SJSA1 (cell line): Measurements from ENCODE around the genes MMP27 and CUL5.

GRCh38 chr11:102223497-102224261, 93.6 kb upstream of the BIRC3 start:
- RAMPAGE, long total RNA, result no peak

GRCh38 chr11:102421306-102421613, 31.3 kb downstream of the TMEM123 start:
- RAMPAGE, long total RNA, result no peak

GRCh38 chr11:102640676-102641422, 15.7 kb upstream of the MMP20 start:
- RAMPAGE, long total RNA, result no peak

DNA sequence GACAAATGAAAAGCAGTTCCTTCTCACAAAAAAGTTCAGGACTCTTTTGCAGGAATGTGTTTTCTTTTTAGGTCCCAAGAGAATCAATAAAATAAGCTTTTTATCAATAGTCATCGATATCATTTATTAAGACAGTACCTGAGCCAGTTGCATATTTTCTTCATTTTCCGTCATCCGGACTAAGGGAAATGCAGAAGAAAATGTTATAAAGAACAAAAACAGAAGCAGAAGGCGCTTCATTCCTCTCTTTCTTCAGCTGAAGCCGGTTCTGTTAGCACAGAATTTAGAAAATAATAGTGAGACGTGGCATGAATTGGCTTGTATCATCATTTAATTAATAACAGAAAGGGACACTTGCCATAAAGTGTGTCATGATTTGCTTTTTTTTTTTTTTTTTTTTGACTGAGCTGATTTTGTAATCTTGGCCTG, at the start of gene MMP27:
TSS of gene MMP27 (minus strand) at position 295 of the 429 bp plus-strand sequence.
- RAMPAGE, long total RNA, result no peak

DNA sequence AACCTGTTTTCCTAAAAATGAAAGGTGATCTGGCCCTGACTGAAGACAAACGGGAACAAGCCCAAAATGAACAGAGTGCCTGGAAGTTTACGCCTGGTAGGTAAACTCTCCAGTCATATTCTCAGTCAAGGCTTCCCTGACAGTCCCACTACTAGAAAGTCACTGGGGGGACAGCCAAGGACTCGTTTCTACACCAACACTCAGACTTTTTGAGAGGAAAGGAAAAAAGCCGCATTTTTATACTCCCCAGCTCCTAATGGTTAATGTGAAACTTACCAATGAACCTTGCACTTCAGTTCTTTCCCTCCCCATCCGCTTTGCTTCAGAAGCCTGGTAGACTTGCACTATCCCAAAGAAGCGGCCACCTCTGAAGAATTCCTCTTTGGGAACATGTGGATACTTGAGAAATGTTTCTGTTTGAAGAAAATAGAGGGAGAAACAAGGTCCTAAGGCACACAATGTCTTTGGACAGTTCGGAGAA, 11.4 kb downstream of the MMP3 start:
- RAMPAGE, long total RNA, result no peak

GRCh38 chr11:103056203-103056728, 35.7 kb downstream of the DCUN1D5 start:
- RAMPAGE, long total RNA, result no peak

DNA sequence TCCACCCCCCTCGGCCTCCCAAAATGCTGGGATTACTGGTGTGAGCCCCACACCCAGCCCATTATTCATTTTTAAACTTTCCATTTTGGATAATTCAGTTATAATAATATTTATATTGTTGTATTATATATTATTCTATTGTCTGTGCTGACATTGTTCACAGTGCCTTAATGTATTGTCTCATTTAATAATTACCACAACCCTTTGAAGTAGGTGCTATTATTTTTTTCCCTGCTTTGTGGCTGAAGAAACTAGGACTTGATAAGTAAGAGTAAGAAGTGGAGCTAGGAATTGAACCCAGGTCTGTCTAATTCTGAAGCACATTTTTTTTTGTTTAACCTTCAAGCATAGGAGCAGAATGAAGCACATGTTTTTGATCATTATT, 62.3 kb downstream of the DYNC2H1 start:
- RAMPAGE, long total RNA, result no peak

GRCh38 chr11:103908005-103908580, 128.3 kb upstream of the DDI1 start:
- RAMPAGE, long total RNA, result no peak

GRCh38 chr11:104161991-104162549, 1.9 kb downstream of the PDGFD start:
- RAMPAGE, long total RNA, result no peak

- RAMPAGE, long total RNA, result no peak
Measured at GRCh38 chr11:104705479-104706265, 262.7 kb downstream of the CASP4 start.

- RAMPAGE, long total RNA, result no peak
Measured at GRCh38 chr11:105142092-105142500, 2.5 kb upstream of the CARD18 start.

GRCh38 chr11:107609897-107610213, 18.9 kb downstream of the ELMOD1 start:
- RAMPAGE, long total RNA, result no peak

DNA sequence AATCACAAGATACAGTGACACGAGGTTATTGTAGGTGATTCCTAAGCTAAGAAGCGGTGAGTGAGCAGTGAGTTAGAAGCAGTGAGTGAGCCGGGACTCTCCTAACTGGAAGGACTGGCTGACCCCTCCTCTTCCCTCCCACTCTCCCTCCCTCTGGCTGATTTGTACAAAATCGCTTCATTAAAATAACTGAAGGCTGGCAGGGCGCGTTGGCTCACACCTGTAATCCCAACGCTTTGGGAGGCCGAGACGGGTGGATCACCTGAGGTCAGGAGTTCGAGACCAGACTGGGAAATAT, 468 bp upstream of the SLC35F2 start:
- RAMPAGE, long total RNA, result no peak

- RAMPAGE, long total RNA, result no peak
Measured at GRCh38 chr11:108008374-108009469, at the start of gene CUL5. CUL5 (plus strand) TSS chr11:108008898.

DNA sequence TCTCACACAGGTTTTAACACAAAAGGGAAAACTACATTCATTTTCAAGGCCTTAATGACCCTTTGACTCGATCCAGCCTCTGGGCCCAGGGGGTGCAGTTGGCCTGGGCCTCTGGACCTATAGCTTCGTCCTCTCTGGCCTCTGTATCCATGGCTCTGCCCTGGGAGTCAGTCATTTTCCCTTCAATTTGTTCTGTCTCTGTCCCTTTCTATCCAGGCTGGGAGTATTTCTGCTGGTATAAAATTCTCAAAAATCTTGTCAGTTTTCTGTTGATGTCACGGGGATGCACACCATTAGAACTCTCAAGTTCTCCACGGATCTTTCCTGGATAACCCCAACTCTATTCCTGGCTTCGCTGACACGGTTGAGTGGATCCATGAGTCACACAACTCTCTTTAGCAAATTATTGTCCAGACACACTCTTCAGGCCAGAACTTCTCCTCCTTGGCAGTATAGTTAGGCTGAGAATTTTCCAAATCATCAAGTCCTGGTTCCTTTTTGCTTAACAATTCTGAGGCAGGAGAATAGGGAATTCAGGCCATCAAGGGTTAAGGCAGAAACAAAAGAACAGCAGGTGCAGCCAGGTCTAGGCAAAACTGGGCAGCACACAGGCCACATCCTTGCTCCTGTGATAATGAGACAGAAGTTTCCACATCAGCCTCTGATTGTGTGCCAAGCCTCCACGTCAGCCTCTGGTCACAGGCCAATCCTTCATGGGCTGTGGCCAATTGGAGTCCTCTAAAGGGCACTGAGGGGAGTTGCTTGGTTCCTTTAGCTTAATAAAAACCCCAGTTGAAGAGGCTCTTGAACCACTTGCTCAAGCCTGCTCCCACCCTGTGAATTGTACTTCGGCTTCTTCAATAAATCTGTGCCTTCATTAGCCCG, 5.8 kb upstream of the ACAT1 start:
- RAMPAGE, long total RNA, result no peak

- RAMPAGE, long total RNA, result no peak
Measured at GRCh38 chr11:108122152-108122701, 860 bp downstream of the ACAT1 start.

GRCh38 chr11:108123249-108123657, 1.9 kb downstream of the ACAT1 start:
- RAMPAGE, long total RNA, result no peak

DNA sequence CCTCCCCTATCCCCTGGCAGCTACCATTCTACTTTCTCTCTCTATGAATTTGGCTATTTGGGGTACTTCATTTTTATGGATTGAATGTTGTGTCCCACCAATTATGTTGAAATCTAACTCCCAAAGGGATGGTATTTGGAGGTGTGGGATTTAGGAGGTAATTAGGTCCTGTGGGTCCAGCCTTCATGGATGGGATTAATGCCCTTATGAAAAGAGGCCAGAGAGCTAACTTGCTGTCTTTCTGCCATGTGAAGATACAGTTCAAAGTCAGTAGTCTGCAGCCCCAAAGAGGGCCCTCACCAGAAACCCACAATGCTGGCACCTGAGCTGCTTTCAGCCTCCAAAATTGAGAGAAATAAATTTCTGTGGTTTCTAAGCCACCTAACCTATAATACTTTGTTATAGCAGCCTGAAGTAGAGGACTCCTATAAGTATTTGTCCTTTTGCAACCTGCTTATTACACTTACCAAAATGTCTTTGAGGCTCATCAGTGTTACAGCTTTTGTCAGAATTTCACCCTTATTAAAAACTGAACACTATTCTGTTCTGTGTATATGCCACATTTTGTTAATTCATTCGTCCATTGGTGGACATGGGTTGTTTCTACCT, 16.2 kb downstream of the ATM start:
- RAMPAGE, long total RNA, result no peak

DNA sequence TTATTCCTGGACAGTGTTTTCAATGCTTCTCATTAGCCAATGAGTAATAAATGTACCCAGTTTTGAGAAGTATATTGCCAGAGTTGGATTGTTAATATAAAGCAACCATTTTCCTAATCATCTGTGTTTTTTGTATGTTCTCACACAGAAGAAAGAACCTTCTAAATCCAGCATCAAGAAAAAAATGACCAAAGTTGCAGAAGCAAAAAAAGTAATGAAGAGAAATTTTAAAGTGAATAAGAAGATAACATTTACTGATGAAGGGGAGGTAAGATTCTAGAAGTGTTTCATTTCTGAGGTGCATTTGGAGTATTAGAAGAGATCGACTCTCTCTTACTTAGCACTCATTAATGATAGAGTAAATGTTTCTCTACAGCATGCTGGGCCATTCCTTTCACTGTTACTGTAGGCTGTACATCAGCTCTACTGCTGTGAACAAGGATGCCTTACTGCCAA, 173.5 kb downstream of the DDX10 start:
- RAMPAGE, long total RNA, result no peak

GRCh38 chr11:108967512-108968142, 302.8 kb downstream of the DDX10 start:
- RAMPAGE, long total RNA, result no peak